Measurements from ENCODE around the genes SLC17A4, TRIM38, H3C2, H2BC8, H3C6 and H4C7.

DNA sequence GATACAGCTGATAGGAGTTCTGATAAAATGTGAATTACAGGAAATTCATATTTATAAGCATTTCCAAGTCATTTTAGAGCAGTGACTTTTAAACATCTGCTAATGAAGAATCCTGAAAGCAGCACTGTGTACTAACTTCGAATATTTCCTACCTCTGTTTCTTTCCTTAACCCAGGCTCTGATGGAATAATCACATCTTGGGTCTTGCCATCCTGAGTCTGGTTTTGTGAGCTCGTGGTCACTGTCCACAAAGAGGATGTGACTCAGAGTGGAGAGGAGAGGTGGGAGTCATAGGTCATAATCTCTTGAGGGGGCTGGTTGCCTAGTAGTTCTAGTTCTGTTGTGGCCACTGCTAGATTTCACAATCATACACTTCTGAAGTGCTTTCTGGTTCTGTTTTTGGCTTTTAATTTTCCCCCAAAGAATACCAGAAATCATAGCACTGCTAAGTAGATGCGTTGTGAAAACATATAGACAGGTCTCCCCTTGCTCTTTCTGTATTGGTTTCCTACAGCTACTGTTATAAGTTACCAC is 102.6 kb downstream of the NRSN1 start:
- PRO-cap, result unidirectional peak, minus-strand start at position 220 of the sequence

- PRO-cap, result no peak
Measured at GRCh38 chr6:24701297-24701885, 17.6 kb downstream of the C6orf62 start.

DNA sequence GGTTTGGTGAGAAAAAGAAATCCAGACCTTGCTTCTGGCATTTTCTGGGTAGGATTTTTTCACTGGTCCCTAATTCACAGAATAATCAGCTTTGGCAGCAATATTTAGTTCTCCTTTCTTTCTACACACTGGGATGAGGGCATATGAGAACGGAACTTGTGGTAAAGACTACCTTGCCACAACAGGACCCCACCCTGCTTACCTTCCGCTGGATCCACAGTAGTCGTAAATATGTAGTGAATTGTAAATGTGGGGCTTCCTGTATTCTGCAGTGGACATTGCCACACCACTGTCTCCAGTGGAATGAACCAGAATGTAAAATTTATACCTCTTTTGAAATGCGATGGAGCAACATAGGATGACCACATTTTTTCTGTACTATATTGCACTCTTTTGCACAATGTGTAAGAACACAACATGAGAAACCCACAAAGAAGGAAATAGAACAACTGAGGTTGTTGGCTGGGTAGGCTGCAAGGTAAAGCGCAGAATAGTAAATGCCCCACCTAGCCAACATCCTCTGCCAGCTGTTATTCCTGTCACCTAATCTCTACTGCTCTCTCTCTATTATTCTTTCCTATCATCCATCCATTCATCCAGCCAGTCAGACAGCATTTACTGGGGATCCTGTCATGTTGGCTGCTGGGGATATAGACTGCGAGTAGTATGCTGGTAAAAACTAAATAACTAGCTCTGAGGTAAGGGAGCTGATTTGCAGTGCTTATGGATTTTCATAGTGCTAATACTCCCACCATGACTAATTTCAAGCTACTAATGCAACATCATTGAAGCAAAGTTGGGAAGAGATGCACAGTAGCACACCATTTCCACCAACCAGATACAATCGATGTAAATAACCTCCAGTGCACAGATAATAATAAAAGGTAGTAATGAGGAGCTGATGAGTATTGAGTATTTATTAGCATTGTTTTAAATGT is 16.2 kb upstream of the RIPOR2 start:
- PRO-cap, result unidirectional peak, plus-strand start at position 264 of the sequence

DNA sequence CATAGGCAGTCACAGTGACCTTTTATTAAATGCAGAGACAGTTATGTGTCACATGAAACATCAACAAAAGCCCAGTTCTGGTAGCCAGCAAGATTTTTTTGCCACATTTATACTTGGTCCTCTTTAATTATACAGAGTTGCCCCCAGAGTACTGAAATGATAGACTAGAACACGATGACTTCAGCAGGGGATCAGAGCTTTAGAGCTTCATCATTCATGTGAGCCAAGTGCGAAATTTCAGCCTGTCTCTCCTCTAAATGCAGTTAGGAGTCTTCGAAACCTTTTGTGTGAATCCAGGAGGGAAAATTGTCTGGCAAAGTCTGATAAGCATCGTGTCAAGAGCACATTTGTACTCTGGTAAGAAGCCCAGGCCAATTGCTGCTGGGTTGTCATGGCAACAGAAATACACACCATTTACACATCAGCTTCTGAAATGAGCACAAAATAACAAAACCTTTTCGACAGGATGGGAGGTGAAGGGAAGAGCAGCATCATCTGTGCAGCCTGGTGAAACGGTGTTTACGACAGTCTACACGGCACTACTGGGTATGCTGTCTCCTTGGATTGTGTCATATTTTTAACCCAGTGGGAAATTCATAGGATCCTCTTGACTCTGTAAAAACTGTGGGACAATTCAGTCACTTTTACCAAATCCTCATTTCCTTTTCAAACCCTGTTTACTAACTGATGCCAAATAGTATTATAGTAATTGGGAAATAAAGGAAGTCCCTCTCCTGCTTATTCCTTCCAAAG is 79.4 kb upstream of the RIPOR2 start:
- PRO-cap, result unidirectional peak, plus-strand start at position 461 of the sequence

- PRO-cap, result no peak
Measured at GRCh38 chr6:25344005-25344619, 64.9 kb downstream of the CARMIL1 start.

GRCh38 chr6:25441403-25442043 is 162.3 kb downstream of the CARMIL1 start:
- PRO-cap, result bidirectional peak, plus-strand start at chr6:25441794, minus-strand start at chr6:25441826

- PRO-cap, result unidirectional peak, minus-strand start at chr6:25452188
Measured at GRCh38 chr6:25451904-25452656, 172.9 kb downstream of the CARMIL1 start.

DNA sequence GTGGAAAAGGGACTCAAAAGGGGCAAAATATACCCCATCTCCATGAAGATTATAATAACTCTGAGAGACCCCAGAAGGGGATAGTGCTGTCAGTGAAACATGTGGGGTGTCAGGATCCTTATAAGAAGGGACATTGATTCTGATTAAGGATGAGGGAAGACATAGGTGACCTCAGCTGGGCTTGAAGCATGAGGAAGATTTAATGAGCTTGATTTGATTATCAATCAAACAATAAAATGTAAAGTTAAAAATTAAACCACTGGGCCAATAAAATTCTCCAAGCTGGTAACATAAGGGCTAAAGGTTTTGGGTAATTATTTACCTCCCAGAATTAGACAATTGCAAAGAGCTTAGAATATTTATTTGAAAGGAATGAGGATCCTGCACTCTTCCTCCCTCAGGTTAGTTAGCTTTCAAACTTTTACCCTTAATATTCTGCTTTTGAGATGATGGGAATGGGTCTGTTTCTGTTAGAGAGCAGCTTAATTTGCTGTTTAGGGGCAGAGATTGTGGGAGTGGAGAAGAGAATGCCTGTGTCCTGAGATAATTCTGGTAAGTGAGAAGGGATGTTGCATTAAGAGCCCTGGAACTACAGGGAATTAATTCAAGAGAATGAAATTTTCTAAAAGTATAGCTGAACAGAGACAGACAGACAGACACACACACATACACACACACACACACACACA is at the start of gene SLC17A4:
TSS of gene SLC17A4 (plus strand) at position 362 of the 689 bp plus-strand sequence.
- PRO-cap, result unidirectional peak, plus-strand start at position 363 of the sequence

GRCh38 chr6:25835404-25835970 is 3.6 kb upstream of the SLC17A1 start:
- PRO-cap, result no peak

DNA sequence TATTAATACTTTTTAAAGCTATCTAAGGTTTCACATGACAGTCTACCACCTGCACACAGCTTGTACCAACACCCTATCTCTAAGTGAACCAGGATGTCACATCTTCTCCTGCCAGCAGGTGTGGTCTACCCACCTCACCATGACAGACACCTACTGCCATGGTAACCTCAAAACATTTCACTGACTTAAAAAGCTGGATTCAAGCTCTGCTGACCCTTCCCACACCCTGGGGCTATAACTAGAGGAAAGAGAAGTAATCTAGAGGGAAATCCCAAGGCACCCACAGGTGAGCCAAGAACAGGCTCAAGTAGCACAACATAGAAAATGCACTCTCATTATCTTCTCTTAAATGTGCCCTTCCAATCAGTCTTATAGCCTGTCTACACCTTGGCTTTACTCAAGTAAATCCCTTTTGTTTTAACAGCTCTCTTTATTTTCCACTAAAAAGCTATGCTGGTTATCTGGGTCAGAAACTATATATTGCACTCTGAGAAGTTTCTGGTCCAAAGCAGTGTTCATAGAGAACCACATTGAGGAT is 1.1 kb downstream of the SLC17A3 start:
- PRO-cap, result no peak

- PRO-cap, result bidirectional peak, plus-strand start at chr6:25962831, minus-strand start at chr6:25962588
Measured at GRCh38 chr6:25961903-25962944, at the start of gene TRIM38. TSS of gene TRIM38 (plus strand) at chr6:25962802.

- PRO-cap, result unidirectional peak, minus-strand start at chr6:26032097
Measured at GRCh38 chr6:26031146-26032162, at the start of gene H3C2. TSS of gene H3C2 (minus strand) at chr6:26032099.

GRCh38 chr6:26052299-26053236 is 3.7 kb downstream of the H1-2 start:
- PRO-cap, result no peak

- PRO-cap, result bidirectional peak, plus-strand start at chr6:26123183, minus-strand start at chr6:26123036
Measured at GRCh38 chr6:26122890-26123668, 647 bp downstream of the H2BC4 start.

- PRO-cap, result no peak
Measured at GRCh38 chr6:26138004-26138554, 14.1 kb downstream of the H2AC6 start.

DNA sequence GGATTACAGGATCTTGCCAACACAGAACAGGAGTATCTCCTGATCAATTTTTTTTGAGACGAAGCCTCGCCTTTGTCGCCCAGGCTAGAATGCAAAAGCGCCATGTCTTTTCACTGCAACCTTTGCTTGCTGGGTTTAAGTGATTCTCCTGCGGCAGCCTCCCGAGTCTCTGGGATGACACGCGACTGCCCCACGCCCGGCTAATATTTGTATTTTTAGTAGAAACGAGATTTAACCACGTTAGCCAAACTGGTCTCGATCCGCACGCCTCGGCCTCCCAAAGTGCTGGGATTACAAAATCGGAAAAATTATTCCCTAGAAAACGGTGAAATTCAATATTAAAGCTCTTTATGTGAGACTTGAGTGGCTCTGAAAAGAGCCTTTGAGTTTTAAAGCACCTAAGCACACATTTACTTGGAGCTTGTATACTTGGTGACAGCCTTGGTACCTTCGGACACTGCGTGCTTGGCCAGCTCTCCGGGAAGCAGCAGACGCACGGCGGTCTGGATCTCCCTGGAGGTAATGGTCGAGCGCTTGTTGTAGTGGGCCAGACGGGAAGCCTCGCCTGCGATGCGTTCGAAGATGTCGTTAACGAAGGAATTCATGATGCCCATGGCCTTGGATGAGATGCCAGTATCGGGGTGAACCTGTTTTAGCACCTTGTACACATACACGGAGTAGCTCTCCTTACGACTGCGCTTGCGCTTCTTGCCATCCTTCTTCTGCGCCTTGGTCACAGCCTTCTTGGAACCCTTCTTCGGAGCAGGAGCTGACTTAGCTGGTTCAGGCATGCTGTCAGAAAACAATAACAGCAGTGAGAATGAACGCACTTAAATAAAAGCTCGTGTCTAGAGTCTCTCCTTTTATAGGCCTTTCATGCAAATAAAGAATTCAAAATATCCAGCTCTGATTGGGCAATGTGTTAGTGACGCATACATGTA is at the start of gene H2BC8:
TSS of gene H2BC8 (minus strand) at position 836 of the 941 bp plus-strand sequence.
- PRO-cap, result bidirectional peak, plus-strand start at position 164 of the sequence, minus-strand start at position 124 of the sequence; bidirectional peak, plus-strand start outside the sequence, minus-strand start at position 807 of the sequence

- PRO-cap, result no peak
Measured at GRCh38 chr6:26224779-26225556, at the start of gene H3C6. TSS of gene H3C6 (plus strand) at chr6:26225135.

GRCh38 chr6:26246769-26247297 is at the start of gene H4C7:
TSS of gene H4C7 (minus strand) at chr6:26246996.
- PRO-cap, result no peak

DNA sequence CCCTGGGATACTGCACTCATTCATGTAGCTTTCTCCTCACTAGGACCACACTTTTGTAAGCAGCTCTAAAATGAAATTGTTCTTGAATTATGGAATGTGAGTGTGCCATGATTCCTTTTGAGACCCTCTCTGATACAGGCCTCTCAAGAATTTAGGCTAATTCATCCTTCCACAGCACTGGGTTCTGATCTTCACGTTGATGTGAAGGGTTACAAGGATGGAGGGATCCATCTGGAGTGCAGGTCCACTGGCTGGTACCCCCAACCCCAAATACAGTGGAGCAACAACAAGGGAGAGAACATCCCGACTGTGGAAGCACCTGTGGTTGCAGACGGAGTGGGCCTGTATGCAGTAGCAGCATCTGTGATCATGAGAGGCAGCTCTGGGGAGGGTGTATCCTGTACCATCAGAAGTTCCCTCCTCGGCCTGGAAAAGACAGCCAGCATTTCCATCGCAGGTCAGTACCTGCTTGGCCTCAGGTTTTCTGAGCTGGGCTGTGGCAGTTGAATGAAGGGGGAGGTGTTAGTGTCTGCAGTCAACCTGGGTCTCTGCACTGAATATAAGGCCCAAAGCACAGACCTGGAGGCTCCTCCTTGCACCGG is 5.5 kb downstream of the BTN3A1 start:
- PRO-cap, result no peak

DNA sequence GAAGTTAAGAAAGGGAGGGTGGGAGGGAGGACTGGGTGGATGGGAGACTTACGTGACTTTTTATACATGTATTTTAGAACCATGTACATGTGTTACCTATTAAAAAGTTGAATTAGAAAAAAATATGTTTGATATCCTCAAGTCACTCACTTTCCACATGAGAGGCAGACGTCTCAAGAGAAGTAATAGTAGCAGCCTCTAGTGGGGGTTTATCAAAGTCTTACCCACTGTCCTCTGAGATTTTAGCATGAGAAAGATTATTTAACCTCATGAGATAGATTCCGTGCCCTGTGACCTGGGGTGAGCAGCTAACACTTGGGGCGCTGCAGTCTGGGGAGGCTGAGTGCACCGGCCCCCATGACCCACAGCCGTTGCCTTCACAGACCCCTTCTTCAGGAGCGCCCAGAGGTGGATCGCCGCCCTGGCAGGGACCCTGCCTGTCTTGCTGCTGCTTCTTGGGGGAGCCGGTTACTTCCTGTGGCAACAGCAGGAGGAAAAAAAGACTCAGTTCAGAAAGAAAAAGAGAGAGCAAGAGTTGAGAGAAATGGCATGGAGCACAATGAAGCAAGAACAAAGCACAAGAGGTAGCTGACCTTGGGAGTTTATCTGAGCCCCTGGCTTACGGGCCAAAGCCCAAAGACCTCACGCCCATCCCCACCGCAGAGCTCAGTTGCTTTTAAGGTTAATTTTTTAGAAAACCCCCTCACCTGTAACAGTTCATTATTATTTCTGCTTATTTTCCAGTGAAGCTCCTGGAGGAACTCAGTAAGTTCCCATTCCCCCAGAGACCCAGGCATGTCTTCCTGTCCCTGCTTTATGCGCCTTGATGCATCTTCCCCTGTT is 7.3 kb downstream of the BTN3A1 start:
- PRO-cap, result no peak